ENCODE results near the genes CLRN3 and TCERG1L.

DNA sequence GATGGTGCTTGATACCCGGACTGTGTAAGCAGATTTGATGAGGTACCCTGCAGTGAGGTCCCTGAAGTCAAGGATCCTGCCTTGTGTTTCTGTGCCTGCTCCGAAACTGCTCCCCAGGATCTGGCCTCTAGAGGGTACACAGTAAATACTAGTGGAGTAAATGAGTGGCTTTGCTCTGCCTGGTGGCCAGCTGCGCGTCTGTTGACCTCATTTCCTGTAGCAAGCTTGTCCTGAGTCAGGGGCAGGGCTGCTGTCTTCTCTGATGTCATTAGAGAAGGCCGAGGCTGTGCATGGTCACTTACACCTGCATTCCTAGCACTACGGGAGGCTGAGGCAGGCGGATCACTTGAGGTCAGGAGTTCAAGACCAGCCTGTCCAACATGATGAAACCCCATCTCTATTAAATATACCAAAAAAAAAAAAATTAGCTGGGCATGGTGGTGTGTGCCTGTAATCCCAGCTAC lies 191.8 kb downstream of the FANK1 start:
- CAGE, long polyA plus RNA: no peak
- RRBS: no CpG with 5 or more reads among the region's 7 CpGs

DNA sequence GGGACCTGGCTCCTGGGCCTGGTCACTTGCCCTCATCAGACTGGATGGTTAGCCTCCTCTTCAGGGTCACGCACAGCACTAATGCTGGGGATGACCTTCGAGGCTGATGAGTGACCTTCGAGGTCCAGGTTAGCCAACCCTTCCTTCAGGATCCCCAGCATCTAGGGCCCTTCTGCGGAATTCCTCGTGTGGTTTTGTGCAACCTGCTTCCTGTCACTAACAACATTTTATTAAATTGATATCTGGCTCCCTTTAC lies 229.7 kb downstream of the FANK1 start:
- CAGE, long polyA plus RNA: no peak
- RRBS: no CpG with 5 or more reads among the region's 5 CpGs

GRCh38 chr10:126347927-126348166 lies 40.4 kb downstream of the ADAM12 start:
- CAGE, long polyA plus RNA: no peak
- RRBS: no CpG with 5 or more reads among the region's 1 CpG

DNA sequence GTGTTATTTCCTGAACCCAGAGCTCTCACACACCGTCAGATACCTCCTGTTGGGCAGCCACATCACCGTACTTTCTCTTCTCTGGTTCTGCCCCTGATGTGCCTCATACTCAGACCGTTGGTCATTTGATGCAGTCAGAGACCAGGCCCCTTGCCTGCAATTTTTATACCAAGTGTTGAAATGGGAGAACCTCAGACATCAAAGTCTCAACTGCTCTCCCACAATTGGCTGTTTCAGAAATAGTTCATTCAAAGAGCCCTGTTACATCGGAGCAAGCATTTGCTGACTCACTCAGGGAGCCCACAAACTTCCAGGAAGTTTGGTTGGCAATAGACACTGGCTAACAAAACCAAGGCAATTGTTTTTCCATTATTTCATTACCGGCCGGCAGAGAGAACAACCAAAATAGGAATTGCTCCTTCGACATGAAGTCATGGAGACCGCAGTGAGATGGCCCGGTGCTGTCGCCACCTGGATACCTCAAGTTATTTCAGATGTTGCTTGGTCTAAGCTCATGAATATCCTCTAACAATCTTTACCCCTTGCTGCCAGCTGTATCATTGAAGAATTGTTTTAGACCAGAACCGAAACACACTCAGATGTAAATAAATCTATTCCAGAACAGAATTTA lies 33.6 kb upstream of the ADAM12 start:
- CAGE, long polyA plus RNA: no peak
- RRBS: 63% methylated on average over 3 of the region's 11 CpGs

DNA sequence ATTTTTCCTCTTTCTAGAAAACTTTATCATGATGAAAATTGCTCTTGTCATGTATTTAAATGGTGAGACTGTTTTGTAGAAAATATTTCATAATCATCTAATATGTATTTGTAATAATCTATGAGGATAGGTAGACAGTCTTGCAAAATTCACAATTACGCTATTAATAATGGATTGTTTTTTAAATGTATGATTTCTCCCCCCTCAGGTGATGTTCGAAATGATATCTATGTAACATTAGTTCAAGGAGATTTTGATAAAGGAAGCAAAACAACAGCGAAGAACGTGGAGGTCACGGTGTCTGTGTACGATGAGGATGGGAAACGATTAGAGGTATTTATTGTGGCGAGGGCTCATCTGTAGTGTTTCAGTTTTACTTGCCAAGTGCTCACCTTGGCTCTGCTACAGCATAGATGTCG lies 117.8 kb downstream of the DOCK1 start:
- CAGE, long polyA plus RNA: no peak
- RRBS: no CpG with 5 or more reads among the region's 9 CpGs

DNA sequence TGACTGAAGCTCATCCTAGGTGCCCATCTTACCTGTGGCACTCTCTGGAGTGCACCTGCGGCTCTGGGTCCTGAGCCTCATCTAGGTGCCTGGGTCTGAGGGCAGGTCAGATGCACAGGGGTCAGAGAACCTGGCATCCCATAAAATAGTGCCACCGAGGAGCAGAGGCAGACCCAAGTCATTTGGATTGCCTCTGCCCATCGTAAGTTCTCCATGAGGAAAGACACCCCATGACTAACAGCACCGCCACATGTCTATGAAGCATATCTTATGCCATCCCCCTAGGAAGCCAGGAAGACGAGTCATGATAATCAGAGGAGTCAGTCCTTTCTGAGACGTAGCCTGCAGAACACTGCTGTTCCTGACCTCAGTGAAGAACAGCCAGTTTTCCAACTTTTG lies 51.3 kb downstream of the INSYN2A start:
- CAGE, long polyA plus RNA: no peak
- RRBS: no CpG with 5 or more reads among the region's 6 CpGs

GRCh38 chr10:127296880-127297568 lies 100.6 kb upstream of the INSYN2A start:
- CAGE, long polyA plus RNA: no peak
- RRBS: no CpG with 5 or more reads among the region's 11 CpGs

- CAGE, long polyA plus RNA: no peak
- RRBS: no CpG with 5 or more reads among the region's 7 CpGs
These were observed 58.6 kb downstream of the CLRN3 start for GRCh38 chr10:127834092-127834610.

GRCh38 chr10:127892625-127893457 lies at the start of gene CLRN3:
Gene CLRN3, minus strand, starts transcription at chr10:127892941.
- CAGE, long polyA plus RNA: no peak
- RRBS: no CpG with 5 or more reads among the region's 4 CpGs

DNA sequence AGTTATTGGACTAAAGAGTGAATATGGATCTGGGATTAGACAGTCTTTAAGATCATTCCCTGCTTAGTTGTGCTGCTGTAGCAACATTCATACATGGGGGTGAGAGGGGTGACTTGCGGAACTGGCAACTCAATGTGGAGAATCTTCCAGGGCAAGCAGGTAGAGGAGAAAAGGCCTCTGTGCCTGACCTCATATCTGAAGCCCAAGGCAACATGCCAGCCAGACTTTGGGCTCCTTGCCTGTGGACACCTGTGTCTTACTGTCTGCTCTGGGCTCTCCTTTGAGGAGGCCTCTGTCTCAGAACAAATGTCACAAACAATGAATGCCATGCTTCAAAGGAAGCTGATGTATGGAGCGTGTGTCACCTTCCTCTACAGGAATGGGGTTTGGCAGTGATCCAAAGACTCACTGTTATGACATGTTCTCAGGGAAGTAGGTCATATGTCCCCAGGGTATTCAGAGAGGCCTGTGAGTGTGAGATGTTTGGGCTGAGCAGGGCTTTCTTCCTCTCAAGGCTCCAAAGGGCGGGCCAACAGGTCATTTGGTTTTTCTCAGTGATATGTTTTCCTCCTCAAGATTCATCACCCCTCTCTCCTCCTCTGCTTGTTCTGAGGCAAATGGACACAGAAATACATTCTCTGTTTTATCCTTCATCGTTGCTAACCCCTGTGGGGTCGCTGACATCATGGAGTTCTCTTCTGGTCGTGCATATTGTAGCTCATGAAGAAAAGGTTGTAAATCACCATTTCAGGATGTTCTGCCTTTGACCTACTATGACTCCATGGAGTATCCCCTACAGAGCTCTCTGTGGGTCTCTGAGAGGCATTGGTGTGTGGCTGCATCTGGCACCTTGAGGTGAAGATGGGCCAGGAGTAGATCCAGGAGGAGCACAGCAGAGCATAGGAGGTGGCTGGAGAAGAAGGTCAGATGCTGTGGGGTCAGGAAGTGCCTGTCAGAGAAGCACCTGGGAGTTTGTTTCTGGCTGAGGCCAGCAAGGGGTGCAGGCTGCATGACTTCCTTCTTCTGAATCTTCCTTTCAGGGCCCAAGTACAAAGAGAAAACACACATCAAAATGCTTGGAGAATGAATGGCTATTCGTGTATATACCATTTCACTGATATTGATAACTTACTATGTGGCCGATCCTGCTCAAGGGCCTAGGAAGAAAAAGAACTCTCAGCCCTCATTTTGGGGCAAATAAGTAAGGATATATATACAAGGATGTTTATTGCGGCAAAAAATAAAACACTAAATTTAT lies 38.7 kb downstream of the PTPRE start:
- CAGE, long polyA plus RNA: no peak
- RRBS: no CpG with 5 or more reads among the region's 9 CpGs

DNA sequence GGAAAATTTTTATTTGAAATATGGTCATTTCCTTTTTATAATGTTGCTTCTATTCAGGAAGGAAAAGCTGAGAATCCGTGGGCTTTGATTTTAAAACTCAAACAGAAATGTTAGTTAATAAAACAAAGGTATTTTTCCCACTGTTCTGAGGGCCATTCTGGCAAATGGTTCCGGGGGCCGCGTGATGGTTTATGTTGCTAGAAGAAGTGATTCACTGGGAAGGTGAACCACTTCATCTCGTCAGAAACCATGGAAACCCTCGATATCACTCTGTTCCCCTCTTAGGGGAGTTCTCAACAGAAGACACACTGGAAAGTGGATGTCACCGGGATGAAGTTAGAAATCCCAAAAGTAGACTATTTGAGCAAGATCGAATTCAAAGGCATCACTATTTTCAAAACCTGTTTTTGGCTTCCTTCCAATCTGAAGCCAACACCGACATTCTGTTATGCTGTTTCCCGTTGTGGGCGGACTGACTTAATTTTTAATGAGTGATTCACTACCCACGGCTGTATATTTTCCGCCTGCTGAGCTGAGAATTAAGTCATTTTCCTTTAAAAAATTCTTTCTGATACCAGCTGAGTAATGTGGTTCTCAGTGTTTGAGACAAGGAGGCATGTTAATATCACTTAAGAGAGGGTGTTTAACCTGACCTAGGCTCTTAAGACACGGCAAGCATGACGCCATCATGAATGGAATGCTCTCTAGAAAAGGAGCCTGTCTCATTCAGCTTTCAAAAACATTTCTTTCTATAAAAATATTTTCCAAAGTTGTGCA lies 84.1 kb downstream of the PTPRE start:
- CAGE, long polyA plus RNA: no peak
- RRBS: no CpG with 5 or more reads among the region's 15 CpGs

DNA sequence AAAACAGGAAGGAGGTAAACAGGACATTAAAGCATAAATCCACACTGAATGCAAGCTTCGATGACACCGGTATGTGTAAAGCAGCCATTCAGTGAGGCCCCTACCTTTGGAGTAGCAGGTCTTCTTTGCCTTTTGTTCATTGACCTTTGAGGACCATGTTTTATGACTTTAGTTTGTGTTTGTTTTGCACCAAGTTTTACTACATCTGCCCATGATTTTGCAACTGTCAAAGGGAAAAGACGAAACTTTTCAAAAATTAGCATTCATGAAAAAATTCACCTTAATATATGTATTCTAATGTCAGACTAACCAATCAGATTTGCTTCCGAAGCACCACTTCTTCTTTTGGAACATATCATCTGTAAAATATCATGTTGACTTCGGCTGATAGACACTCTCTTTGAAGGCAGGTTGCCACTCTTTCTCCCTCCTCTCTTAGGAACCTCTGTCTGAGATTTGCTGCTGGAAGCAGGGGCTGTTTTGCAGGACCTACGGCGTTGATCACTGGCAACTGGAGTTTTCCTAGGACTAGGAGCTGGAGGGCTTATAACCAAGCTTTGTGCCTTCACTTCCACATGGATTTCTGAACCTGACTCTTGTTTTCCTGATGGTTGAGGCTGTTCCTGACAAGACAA lies 14.3 kb downstream of the MKI67 start:
- CAGE, long polyA plus RNA: no peak
- RRBS: no CpG with 5 or more reads among the region's 7 CpGs

- CAGE, long polyA plus RNA: no peak
- RRBS: no CpG with 5 or more reads among the region's 19 CpGs
These were observed 13.1 kb downstream of the EBF3 start for GRCh38 chr10:129950774-129951592.

- CAGE, long polyA plus RNA: no peak
- RRBS: 2% methylated on average over 15 of the region's 57 CpGs
These were observed 771 bp upstream of the C10orf143 start for GRCh38 chr10:130111034-130112168.

- CAGE, long polyA plus RNA: no peak
- RRBS: no CpG with 5 or more reads among the region's 8 CpGs
These were observed 492.0 kb downstream of the GLRX3 start for GRCh38 chr10:130628134-130628560.

DNA sequence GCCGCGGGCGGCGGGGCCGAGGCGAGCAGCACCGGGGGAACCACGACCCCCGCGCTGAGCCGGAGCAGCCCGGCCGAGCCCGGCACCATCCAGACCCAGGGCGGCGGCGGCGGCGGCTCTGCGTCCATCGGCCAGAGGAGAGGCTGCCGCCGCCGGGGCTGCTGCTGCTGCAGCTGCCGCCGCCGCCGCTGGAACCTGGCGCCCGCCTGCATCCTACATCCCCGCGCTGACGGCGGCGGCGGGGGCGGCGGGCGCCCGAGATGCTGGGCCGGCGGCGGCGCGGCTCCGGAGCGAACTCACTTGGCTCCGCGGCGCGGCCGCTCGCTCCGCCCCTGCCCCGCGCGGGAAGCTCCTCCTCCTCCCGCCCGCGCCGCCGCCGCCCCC lies at the start of gene TCERG1L:
TSS of gene TCERG1L (minus strand) at position 298 of the 384 bp plus-strand sequence.
- CAGE, long polyA plus RNA: no peak
- RRBS: 14% methylated on average over 25 of the region's 63 CpGs

DNA sequence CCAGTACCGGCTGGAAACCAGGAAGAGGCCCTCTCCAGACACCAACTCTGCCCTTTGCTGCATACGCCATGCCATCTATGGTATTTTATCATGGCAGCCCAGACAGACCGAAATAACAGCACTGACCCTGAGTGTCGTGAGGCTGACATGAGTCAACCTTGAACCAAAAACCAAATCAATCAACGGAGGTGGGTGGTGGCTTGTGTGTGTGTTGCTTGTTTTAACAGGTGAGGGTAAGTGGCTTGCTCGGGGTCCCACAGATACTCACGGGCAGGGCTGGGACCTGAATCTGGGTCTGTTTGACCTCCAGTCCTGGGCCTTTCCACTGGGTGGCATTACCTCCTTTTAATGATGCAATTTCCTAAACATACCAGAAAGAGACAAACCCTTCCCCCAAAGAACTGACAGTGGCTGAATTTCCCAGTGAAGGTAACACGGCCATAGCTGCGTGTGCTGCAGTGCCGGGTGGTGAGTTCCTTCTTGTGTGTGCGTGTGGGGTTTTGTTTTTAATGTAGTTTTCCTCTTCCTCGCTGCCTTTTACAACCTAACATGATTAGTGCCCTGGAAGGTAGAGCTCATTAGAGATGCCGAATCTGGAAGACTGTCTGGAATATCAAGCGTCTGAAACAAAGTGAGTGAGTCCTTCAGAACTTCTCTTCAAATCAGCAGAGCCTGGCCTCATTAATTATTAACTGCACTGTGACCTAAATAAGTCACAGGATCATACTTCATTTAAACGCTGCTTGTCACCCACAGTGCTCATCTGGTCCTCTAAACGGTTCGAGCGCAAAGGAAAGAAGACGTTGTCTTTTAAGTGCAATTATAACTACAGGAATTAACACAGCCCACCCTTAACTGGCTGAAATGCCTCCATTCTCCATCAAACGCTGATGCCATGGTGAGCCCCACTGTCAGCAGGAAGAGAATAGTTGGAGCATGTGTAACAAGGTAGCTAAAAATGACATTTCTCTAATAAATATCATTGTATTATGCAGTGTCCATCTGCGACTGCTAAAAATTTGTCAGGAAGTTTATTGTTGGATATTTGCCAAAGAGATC lies 166.1 kb upstream of the TCERG1L start:
- CAGE, long polyA plus RNA: no peak
- RRBS: no CpG with 5 or more reads among the region's 21 CpGs

- CAGE, long polyA plus RNA: no peak
- RRBS: no CpG with 5 or more reads among the region's 7 CpGs
These were observed 9.7 kb downstream of the PPP2R2D start for GRCh38 chr10:131910568-131910886.

DNA sequence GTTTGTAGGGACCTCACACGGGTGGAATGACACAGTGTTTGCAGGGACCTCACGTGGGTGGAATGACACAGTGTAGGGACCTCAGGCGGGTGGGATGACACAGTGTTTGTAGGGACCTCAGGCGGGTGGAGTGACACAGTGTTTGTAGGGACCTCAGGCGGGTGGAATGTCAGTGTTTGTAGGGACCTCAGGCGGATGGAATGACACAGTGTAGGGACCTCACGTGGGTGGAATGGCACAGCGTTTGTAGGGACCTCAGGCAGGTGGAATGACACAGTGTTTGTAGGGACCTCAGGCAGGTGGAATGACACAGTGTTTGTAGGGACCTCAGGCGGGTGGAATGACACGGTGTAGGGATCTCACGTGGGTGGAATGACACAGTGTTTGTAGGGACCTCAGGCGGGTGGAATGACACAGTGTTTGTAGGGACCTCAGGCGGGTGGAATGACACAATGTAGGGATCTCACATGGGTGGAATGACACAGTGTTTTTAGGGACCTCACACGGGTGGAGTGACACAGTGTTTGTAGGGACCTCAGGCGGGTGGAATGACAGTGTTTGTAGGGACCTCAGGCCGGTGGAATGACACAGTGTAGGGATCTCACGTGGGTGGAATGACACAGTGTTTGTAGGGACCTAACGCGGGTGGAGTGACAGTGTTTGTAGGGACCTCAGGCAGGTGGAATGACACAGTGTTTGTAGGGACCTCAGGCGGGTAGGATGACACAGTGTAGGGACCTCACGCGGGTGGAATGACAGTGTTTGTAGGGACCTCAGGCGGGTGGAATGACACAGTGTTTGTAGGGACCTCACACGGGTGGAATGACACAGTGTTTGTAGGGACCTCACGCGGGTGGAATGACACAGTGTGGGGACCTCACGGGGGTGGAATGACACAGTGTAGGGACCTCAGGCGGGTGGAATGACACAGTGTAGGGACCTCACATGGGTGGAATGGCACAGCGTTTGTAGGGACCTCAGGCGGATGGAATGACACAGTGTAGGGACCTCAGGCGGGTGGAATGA lies 17.5 kb downstream of the PPP2R2D start:
- CAGE, long polyA plus RNA: no peak
- RRBS: no CpG with 5 or more reads among the region's 31 CpGs

DNA sequence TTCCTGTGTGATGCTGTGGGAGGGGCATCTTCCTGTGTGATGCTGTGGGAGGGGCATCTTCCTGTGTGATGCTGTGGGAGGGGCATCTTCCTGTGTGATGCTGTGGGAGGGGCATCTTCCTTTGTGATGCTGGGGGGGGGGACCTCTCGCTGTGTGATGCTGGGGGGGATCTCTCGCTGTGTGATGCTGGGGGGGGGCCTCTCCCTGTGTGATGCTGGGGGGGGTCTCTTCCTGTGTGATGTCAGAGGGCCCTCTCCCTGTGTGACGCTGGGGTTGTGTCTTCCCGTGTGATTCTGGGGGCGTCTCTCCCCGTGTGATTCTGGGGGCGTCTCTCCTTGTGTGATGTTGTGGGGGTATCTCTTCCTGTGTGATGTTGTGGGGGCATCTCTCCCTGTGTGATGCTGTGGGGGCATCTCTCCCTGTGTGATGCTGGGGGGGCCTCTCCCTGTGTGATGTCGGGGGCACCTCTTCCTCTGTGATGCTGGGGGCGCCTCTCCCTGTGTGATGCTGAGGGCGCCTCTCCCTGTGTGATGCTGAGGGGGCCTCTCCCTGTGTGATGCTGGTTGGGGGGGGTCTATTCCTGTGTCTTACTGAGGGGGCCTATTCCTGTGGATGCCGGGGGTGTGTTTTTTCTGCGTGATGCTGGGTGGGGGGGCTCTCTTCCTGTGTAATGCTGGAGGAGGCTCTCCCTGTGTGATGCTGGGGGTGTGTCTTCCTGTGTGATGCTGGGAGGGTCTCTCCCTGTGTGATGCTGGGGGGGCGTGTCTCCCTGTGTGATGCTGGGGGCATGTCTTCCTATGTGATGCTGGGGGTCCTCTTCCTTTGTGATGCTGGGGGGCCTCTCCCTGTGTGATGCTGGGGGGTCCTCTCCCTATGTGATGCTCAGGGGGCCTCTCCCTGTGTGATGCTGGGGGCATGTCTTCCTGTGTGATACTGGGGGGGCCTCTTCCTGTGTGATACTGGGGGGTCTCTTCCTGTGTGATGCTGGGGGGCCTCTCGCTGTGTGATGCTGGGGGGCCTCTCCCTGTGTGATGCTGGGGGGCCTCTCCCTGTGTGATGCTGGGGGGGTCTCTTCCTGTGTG lies 27.6 kb upstream of the DPYSL4 start:
- CAGE, long polyA plus RNA: no peak
- RRBS: no CpG with 5 or more reads among the region's 14 CpGs

All from mammary epithelial cell (primary cell).